Metastatic Liver Carcinoma in the Lung (tissue), 2 donors: ENCODE data around the gene TEX22.

GRCh38 chr14:105182524-105183218, 1.6 kb upstream of the NUDT14 start:
- PRO-cap, 2 experiments: no peak in any of the 2 experiments

- PRO-cap, 2 experiments: no peak in any of the 2 experiments
Measured at GRCh38 chr14:105192801-105193779, 12.0 kb upstream of the NUDT14 start.

DNA sequence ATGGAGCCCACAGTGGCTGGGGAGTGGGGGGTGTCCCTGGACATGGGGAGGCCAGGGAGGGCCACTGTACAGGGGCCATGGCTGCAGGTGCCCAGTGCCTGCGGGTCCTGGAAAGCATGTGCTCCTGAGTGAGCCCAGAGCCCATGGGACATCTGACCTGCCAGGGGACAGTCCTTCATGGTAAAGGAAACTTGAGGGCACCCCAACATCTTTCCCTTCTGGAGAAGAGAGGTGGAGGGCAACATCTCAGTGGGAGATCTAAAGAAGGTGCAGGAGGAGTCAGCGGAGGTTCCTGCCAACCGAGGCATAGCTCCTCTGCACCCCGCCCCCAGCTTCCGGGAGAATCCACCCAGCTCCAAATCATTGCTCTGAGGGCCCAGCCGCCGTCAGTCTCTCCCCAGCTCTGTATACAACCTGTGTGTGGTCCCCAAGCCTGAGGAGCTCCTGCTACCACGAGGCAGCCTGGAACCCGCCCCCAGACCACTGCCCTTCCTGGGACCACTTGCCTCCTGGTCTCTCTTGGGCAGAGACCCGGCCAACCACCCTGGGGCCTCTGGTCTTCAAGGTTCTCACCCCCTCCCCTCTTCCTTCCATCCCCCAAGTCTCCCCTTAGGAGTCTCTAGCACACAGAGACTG, 12.8 kb upstream of the NUDT14 start:
- PRO-cap, 2 experiments: no peak in any of the 2 experiments

DNA sequence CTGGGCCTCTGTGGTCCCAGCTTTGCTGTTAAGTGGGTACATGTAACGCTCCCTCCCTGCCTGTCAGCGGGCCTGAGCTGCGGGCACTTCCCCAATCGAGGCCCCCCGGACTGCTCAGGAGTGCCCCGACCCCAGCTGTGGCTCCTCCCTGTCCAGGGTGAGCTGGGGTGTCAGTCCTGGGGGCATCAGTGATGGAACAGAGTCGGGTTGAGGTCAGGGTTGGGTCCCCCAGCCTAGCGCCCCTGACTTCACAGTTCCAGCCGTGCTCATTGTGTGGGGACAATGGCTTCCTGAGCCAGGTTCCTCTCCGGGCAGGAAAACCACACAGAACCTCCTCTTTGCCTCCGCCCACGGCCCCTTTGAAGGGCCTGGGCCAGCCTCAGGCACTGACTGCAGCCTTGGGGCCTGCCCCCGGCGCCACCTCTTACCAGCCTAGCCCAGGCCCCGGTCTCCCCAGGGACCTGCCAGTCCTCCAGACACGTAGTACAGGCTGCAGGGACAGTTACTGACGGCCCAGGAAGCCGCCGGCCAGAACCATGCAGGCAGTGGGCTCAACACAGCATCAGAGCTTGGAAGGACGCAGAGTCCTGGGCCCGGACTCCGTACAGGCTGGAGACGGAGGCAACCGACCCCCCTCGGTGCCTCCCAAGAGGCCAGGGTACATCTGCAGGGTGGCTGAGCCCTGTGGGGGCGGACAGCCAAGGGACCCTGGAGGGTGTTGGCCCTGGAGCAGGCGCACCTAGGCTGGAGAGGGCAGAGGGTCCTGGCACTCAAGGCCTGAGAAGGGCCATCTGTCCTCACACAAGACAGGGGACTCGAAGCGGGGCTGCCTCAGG, 20.8 kb upstream of the NUDT14 start:
- PRO-cap, 2 experiments: no peak in any of the 2 experiments

- PRO-cap, 2 experiments: no peak in any of the 2 experiments
Measured at GRCh38 chr14:105209282-105209850, 28.3 kb upstream of the NUDT14 start.

DNA sequence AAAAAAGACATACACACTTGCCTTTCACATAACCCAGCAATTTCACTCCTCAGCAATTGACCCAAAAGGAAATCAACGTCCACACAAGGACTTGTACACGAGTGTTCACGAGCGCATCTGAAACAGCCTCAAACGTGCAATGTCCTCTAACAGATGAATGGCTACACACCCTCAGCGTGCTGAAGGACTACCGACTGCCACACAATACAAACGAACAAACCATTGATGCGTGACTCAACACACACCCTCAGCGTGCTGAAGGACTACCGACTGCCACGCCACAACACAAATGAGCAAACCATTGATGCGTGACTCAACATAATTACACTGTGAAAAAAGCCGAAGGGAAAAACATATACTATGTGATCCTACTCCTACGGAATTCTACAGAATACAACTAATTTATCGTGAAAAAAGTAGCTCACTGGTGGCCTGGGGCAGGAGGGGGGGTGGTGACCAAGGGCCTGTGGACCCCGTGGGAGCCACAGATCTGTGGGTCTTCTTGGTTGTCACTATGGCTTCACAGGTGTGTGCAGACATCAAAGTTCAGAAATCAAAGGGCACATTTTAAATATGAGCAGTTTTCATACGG, 25.0 kb upstream of the BTBD6 start:
- PRO-cap, 2 experiments: no peak in any of the 2 experiments

DNA sequence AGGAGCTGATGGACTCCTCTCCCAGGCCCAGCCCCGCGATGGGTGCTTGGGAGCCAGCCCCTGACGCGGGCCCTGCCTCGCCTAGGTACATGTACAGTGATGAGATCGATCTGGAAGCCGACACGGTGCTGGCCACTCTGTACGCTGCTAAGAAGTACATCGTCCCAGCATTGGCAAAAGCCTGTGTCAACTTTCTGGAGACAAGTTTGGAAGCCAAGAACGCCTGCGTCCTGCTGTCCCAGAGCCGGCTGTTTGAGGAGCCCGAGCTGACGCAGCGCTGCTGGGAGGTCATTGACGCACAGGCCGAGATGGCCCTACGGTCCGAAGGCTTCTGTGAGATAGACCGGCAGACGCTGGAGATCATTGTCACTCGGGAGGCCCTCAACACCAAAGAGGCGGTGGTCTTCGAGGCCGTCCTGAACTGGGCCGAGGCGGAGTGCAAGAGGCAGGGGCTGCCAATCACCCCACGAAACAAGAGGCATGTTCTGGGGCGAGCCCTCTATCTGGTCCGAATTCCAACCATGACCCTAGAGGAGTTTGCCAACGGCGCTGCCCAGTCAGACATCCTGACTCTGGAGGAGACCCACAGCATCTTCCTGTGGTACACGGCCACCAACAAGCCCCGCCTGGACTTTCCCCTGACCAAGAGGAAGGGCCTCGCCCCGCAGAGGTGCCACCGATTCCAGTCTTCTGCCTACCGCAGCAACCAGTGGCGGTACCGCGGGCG, 1.4 kb downstream of the BTBD6 start:
- PRO-cap, 2 experiments: no peak in any of the 2 experiments

GRCh38 chr14:105255135-105255585, 6.8 kb downstream of the BTBD6 start:
- PRO-cap, 2 experiments: no peak in any of the 2 experiments

GRCh38 chr14:105257465-105257946, 9.2 kb downstream of the BTBD6 start:
- PRO-cap, 2 experiments: no peak in any of the 2 experiments

DNA sequence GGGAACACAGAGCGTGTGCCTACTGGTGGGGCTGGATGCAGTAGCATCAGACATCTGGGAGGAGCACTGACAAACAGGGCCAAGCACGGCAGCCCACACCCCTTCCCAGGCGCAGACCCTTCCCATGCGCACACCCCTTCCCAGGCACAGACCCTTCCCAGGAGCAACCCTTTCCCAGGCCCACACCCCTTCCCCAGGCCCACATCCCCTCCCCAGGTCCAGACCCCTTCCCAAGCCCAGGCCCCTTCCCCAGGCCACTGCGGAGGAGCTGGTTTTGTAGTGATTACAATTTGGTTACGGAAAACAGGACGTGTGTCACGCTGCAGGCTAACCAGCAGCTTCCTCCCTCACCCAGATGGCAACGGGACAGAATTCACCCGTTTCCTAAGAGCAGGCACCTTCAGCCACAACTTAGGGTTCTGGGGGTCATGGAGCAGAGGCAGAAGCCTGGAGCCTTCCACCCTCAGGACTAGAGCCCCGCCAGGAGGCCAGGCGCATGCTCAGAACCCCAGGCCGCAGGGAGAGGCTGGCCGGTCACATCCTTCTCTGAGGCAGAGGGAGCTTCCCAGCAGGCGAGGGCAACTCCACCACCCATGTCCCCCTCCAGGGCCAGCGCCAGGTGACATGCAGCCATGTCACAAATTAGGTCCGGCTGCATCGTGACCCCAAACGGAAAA, 8.0 kb downstream of the BRF1 start:
- PRO-cap, 2 experiments: no peak in any of the 2 experiments

DNA sequence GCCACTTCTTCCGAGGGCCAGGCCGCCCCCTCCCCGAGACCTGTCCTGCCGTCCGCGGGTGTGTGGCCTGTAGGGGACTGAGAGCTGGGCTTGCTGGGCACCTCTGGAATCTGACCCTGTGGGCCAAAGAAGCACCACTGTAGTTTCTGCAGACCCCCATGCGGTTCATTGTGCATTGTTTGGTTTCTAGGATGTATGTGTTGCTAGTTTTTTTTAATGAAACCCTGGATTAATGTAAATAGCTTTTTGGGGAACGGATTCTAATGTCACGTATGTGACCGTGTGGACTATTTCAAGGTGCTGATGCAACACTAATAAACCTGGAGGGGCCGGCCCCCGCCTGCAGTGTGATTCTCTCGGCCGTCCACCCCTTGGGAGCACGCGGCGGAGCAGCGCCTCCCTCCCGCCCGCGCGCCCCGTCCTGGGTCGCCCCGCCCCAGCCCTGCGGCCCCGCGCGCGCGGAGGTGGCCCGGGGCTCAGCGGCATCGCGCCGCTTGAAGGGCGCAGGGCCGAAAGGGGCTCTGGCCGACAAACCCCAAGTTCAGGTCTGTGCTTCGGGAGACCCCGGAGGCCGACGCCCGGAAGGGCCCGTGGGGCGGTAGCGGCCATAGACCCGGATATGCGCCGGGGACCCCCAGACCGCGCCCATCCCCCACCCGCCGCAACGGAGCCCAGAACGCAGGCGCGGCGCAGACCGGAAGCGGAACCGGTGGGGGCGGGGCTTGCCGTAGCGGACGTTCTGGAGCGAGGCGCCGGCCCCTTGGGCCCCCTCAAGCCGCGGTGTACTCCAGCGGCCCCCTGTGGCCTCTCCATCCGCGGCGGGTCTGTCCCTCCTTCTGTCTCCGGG, at the start of gene TEX22:
TSS of gene TEX22 (plus strand) at position 725 of the 847 bp plus-strand sequence.
- PRO-cap, 2 experiments: peak in 2 of 2 experiments; most common plus-strand start position 721 of the sequence (in 1); most common minus-strand start position 666 of the sequence (in 2)

GRCh38 chr14:105421896-105422464, 2.4 kb downstream of the MTA1 start:
- PRO-cap, 2 experiments: no peak in any of the 2 experiments

DNA sequence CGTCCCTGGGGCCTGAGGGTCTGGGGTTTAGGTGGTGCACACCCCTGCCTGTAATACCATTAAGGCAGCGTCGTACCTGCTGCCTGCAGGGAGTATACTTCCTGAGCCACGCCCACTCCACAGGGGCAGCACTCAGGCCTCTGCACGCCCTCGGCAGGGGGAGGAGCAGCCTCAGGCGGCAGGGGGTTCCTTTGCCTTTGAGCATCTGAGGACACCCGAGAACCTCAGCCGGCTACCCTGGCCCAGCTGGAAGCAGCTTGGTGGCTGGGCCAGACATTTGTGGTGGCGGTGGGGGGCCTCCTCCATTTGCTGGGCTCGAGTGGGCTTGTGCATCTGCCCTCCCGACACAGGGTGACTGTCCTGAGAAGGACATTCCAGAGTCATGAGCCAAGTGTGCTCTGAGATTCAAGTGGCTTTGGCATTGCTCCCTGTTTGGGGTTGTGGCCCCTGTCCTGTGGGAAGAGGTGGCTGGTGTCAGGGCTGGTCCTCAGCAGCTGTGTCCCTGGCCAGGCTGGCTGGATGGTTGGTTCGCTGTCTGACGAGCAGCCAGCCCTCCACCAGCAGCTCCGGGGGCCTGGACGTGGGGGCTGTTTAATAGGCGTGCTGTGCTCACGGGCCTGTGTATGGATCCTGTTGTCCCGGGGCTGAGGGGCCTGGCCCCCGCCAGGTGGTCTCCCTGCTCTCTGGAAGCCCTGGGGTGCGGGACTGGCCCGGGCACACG, 9.0 kb upstream of the CRIP2 start:
- PRO-cap, 2 experiments: no peak in any of the 2 experiments

DNA sequence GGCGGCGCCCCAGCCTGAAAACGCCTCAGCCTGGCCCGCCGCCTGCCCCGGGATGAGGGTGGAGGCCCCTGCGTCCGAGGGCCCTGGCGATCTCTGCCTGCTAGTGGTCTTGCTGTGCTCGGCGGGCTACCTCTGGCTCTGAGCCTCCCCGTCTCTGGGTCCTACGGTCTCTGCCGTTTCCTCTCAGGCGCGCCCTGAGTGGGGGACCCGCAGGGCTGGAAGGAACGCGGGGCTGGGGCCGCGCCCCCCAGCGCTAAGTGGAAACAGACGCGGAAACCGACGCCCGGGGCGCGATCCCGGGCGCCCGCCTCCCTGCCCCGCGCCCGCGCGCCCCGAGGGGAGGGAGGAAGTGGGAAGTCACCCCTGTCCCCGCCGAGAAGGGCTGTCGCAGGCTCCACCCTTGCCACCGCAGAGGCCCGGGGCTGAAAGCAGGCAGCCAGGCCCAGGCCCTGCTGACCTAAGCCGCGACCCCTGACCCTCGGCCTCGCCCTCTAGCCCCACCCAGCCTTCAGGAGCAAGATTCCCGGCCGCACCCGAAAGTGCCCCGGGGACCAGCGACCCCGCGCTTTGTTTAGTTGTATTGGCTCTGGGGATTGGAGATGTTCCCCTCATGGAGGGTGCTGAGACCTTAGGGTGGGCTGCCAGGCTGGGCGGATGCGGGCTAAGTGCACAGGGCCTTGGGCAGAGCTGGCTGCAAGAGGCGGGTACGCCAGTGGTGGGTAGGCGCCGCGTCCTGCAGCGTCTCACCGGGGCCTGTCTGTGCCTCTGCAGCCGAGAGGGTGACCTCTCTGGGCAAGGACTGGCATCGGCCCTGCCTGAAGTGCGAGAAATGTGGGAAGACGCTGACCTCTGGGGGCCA, 938 bp downstream of the CRIP1 start:
- PRO-cap, 2 experiments: peak in 2 of 2 experiments; most common plus-strand start position 411 of the sequence (in 2); most common minus-strand start position 196 of the sequence (in 1)

GRCh38 chr14:105503295-105503604, 12.2 kb downstream of the TEDC1 start:
- PRO-cap, 2 experiments: no peak in any of the 2 experiments

GRCh38 chr14:105581930-105582797, 55.8 kb downstream of the TMEM121 start:
- PRO-cap, 2 experiments: no peak in any of the 2 experiments

DNA sequence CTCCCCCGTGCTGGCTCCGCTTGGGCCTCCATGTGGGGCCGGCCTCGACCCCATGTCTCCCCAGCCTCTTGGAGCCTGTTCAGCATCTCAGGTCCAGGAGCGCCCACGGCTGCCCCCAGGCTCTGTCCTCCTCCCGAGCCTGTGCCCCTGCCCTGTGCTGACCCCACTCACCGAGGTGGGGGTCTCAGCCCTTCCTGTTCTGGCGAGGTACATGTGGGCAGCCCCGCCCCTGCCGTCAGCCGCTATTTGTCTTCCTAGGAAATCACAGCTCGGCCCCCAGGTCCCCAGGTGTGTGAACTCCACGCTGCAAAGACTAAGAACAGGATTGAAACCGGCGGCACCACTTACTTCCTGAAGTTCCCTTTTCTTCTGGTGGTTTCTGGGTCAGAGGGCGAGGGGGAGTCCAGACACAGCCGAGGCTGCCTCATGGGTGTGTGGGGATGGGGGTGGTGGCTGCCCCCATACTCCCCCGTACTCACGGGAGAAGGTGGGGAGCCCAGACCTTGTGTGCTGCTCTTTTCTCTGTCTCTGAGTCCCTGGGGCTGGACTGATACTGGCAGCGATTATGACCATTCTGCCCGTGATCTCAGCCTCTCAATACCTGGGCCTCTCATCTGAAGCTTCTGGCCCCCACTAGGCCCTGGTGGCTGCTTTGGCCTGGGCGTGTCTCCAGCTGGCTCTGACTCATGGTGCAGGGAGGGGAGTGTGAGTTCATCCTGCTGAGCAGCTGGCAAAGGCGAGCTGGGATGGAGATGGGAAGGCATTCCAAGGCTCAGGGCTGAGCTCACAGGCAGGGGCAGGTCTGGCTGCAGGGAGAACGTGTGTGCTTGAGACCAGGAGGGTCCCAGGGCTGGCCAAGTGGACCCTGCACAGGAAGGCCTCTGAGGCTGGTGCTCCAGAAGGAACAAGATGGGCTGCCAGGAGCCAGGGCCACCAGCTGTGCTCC, 221.6 kb downstream of the TMEM121 start:
- PRO-cap, 2 experiments: no peak in any of the 2 experiments

- PRO-cap, 2 experiments: no peak in any of the 2 experiments
Measured at GRCh38 chr14:105817754-105818473, 291.5 kb downstream of the TMEM121 start.

DNA sequence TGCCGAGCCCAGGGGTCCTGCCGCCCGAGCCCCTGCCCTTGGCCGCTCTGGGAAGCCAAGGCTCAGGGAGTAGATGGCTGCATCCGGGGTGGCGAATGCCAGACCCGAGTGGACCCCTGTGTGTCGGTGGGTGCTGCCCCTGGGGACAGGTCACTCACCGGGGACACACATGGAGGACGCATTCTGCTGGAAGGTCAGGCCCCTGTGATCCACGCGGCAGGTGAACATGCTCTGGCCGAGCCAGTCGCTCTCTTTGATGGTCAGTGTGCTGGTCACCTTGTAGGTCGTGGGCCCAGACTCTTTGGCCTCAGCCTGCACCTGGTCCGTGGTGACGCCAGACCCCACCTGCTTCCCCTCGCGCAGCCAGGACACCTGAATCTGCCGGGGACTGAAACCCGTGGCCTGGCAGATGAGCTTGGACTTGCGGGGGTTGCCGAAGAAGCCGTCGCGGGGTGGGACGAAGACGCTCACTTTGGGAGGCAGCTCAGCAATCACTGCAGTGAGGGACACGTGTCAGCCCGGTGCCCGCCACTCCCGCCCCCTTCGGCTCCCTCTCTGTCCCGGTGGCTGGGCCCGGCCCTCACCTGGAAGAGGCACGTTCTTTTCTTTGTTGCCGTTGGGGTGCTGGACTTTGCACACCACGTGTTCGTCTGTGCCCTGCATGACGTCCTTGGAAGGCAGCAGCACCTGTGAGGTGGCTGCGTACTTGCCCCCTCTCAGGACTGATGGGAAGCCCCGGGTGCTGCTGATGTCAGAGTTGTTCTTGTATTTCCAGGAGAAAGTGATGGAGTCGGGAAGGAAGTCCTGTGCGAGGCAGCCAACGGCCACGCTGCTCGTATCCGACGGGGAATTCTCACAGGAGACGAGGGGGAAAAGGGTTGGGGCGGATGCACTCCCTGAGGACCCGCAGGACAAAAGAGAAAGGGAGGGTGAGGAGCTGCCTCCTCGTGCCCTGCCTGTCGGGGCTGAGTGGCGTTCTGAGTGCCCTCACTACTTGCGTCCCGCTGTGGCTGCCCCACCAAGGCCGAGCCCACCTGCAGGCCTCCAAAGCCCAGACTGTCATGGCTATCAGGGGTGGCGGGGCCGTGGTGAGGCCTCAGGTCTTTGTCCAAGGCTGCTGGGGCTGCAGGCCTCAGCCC, 329.3 kb downstream of the TMEM121 start:
- PRO-cap, 2 experiments: no peak in any of the 2 experiments

GRCh38 chr14:105940071-105940651, 413.8 kb downstream of the TMEM121 start:
- PRO-cap, 2 experiments: no peak in any of the 2 experiments